A172 (cell line): ENCODE measurements around a stretch of chr5.

- RAMPAGE, long total RNA, result no peak
Measured at GRCh38 chr5:158075114-158075723, 216.3 kb upstream of the CLINT1 start.

GRCh38 chr5:158287805-158288355 is 428.9 kb upstream of the CLINT1 start:
- RAMPAGE, long total RNA, result no peak

DNA sequence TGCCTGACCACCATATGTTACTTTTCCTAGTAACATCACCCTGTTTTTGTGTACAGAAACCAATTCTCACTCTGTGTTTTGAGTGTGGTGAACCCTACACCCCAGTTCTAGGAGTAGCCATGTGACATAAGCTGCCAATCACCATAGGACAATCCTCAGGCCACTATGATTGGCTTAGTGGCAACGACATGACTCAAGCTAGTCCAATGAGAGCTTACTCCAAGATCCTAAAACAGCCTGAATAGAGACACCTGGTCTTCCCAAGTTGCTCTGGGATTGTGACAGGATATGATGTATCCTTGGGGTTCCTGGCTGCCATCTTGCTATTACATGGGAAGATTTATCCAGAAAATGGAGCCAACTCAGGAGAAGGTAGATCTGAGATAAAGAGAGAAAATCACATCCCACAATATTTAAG is 572.9 kb upstream of the CLINT1 start:
- RAMPAGE, long total RNA, result no peak

- RAMPAGE, long total RNA, result no peak
Measured at GRCh38 chr5:158511204-158511756, 588.4 kb downstream of the EBF1 start.

DNA sequence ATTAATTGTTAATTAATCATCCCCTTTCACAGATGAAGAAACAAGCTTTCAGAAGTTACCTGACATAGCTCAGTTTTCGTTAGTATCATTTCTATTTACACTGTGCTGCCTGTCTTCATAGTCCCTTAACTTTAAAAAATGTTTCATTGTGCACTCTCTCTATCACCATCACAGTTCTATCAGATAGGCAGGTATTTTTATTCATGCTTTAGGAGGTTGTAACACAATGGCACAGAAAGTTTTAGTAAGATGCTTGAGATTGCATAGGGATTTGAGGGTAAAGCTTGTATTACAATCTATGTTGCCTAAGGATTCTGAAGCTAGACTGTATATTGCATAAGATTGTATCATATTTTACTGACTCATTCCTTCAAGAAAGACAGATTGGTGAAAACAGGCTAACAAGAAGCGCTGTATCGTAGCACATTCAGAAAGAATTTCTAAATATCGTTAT is 577.8 kb downstream of the EBF1 start:
- RAMPAGE, long total RNA, result no peak

DNA sequence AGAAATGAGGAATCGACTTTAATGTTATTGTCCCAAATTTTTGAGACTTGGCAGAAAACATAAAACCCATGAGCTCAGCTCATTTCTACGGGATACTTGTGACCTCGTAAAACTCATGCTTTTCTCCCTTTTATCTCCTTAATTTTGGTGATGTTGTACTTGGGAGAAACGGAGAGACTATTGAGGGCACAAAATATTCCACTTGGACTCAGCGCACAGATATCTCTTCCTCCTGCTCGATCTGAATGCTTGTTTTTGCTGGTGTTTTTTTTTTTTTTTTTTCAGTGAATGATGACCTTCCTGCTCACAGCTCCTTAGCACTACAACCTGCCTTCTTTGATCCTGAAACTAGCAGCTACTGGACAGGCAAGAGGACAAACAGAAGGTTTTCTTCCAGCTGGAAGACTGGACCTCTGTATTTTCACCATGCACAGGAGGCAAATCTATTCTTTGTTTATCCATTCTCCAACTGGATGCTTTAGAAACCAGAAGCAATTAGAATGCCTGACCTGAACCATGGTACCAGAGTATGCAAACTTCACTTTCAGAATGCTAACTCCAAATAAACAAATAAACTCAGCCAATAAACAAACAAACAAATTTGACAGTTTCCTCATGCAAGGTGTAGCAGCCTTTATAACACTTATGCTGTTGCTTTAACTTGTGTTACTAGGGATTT is 296.5 kb downstream of the EBF1 start:
- RAMPAGE, long total RNA, result no peak

DNA sequence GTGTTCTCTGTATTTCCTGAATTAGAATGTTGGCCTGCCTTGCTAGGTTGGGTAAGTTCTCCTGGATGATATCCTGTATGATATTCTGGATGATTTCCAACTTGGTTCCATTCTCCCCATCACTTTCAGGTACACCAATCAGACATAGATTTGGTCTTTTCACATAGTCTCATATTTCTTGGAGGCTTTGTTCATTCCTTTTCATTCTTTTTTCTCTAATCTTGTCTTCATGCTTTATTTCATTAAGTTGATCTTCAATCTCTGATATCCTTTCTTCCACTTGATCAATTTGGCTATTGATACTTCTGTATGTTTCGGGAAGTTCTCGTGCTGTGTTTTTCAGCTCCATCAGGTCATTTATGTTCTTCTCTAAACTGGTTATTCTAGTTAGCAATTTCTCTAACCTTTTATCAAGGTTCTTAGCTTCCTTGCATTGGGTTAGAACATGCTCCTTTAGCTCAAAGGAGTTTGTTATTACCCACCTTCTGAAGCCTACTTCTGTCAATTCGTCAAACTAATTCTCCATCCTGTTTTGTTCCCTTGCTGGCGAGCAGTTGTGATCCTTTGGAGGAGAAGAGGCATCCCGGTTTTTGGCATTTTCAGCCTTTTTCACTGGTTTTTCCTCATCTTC is 153.9 kb downstream of the EBF1 start:
- RAMPAGE, long total RNA, result no peak

DNA sequence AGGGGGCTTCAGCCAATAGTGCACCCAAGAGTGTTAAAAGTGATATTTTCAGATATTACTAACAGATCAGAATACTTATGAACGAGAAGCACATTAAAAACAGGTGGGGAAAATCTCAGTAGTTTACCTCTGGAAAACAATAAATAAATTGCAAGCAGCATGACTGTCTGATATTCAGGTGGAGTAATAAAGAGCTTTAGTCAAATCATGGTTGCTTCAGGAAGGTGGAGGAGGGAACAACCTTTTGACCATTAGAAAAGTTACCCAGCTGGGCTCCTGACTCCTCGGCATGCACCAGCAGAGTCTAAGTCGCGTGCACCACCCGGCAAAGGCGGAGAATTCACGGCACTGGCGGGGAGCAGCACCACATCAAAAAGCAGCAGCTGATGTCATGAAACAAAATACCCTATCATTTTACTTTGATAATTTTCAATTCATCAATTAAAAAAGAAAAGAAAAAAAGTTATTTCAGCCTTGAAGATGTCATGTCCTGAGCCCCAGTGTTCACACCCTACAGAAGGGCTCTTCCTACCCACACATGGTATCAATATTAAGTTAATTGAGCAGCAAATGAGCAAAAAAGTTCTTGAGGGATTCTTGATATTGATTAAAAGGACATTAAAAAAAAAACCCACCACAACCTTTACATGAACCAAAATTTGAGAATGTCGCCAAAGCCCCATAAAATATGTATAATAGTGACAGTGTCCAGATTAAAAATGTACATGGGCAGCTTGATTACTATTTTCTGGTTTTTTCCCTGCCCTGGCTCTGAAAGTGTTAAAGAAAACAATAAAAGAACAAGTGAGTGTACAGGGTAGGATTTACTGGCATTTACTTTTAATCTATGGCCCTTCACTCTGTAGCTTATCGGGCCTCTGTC is 34.4 kb downstream of the EBF1 start:
- RAMPAGE, long total RNA, result no peak

DNA sequence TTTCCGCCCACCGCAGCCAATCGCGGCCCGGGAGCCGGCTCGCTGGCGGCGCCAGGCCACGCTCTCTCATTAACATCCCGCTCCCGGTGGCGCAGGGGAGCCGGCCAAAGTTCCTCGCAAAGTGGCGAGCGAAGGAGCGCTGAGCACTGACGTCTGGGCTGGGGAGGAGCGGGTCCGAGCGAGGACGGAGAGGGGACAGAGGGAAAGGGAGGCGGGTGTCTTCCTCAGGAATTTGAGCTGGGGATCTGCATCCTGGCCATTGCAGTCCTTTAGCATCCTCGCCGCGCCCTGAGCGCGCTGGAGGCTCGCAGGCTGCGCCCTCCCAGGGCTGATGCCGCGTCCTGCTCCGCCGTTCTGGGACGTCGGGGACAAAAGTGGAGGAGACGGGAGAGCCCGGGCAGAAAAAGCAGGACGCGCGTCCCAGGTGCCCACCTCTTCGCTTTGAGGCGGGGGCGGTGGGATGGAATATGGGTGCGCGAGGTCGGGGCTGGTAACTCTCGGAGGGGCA is 753 bp upstream of the EBF1 start:
- RAMPAGE, long total RNA, result no peak

DNA sequence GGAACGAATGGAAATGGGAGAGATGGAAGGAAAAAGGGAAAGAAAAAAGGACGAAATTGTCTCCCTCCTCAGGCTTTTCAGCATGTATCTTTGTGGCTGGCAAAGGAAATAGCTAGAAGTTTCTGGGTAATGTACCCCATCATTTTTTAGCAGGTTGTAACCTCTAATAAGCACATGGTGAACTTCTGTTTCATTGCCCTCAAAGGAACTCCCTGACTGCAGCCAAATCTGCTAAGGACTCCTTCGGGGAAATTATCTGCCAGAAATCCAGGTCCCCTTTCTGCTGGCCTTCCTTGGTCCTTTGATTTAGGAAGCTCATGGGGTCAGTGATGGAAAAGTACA is 1.7 kb upstream of the EBF1 start:
- RAMPAGE, long total RNA, result no peak

- RAMPAGE, long total RNA, result no peak
Measured at GRCh38 chr5:159178922-159179678, 30.3 kb downstream of the RNF145 start.

DNA sequence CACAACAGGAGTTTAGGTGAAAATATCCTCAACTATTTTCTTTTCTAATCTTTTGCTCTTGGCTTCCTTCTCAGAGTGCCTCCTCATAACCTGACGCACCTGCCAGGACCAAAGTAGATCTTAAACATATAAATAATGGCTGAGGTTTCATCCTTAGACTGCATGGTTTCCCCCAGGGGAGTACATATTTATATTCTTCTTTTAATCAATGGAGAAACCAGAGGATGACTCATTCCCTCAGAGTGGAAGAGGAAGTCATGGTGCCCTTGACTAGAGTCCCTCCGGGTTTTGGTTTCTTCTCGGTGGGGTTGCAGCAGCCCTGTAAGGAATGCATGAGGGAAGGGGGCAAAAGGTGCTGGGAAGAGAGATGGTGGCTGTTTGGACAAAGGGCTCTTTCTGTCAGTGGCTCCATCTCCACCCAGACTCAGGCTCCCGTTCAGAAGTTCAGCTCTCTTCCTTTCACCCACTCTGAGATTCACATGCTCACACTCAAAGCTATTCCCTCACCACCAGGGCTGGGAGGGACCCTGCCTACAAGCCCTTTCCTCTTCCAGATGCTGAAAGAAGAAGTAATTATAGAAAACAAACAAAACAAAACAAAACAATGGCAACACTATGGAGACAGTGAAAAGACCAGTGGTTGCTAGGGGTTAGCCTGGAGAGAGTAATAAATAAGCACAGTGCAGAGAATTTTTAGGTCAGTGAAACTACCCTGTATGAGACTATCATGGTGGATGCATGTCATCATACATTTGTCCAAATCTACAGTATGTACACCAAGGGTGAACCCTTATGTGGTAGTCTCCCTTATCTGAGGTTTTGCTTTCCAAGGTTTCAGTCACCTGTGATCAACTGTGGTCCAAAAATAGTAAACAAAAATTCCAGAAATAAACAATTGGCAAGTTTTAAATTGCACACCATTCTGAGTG is 129.8 kb upstream of the IL12B start:
- RAMPAGE, long total RNA, result no peak

- RAMPAGE, long total RNA, result no peak
Measured at GRCh38 chr5:160061643-160062004, 52.7 kb downstream of the TTC1 start.

- RAMPAGE, long total RNA, result no peak
Measured at GRCh38 chr5:160198780-160199899, 30.2 kb upstream of the FABP6 start.

GRCh38 chr5:160353274-160353773 is 17.1 kb downstream of the C1QTNF2 start:
- RAMPAGE, long total RNA, result no peak

GRCh38 chr5:160506675-160507004 is 85.0 kb downstream of the PTTG1 start:
- RAMPAGE, long total RNA, result no peak

DNA sequence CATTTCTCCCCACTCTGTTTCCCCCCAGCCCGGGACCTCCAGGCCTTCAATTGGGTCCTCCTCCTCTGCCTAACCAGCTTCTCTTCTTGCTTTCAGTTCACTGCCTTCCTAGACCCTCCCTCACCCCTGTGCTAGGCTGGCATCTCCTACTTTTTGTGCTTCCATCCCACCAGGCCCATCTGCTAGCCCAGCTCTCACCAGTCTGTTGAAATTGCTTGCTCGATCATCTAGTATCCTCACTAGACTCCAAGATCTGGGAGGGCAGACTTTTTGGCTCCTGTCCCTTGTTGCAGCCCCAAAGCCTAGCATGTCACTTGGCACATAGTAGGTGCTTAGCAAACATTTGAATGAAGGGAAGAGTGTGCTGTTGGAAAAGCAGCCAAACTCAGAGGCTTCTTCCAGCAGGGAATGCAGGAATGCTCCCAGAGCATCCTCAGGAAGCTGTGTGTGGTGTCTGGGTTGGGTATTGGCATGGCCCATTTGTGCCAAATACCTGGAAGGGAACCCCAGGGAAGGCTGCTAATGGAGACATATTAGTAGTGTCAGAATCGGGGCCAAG is 193.6 kb downstream of the PTTG1 start:
- RAMPAGE, long total RNA, result no peak

DNA sequence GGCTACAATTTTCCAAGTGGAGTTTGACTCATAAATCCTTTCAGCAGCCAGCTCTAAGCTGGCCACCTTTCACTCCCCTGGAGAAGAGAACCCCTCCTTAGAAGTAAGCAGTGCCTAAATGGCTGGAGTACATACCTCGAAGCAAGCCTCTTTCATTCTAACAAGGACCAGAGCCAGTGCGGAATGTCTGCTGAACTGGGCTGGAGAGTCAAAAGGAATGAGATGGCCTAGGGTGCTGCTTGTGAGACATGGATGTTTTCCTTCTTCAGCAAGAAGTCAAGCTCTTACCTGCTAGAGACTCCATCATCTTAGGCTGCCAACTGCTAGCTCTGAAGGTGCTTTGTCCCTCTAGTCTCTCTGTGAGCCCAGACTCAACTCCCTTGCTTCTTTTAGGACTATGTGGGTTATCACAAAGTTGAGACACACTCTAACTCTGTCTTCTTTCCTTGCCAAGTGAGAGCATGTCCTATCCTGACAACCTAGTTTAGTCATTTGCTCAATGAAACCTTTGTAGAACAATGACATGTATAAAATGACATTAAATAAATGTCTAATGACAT is 168.5 kb downstream of the ATP10B start:
- RAMPAGE, long total RNA, result no peak

- RAMPAGE, long total RNA, result no peak
Measured at GRCh38 chr5:161547301-161547970, 911 bp upstream of the GABRB2 start.

- RAMPAGE, long total RNA, result no peak
Measured at GRCh38 chr5:162268756-162269260, 201.2 kb downstream of the GABRG2 start.